Left ventricle myocardium (tissue), 1 donor: ENCODE measurements around a stretch of chr22.

GRCh38 chr22:31290803-31291603 lies 1.3 kb downstream of the PIK3IP1 start:
- PRO-cap, result bidirectional peak, plus-strand start at chr22:31290906, minus-strand start at chr22:31290754; unidirectional peak, plus-strand start at chr22:31291174

- PRO-cap, result no peak
These were observed 315 bp downstream of the PIK3IP1 start for GRCh38 chr22:31292097-31292249.

DNA sequence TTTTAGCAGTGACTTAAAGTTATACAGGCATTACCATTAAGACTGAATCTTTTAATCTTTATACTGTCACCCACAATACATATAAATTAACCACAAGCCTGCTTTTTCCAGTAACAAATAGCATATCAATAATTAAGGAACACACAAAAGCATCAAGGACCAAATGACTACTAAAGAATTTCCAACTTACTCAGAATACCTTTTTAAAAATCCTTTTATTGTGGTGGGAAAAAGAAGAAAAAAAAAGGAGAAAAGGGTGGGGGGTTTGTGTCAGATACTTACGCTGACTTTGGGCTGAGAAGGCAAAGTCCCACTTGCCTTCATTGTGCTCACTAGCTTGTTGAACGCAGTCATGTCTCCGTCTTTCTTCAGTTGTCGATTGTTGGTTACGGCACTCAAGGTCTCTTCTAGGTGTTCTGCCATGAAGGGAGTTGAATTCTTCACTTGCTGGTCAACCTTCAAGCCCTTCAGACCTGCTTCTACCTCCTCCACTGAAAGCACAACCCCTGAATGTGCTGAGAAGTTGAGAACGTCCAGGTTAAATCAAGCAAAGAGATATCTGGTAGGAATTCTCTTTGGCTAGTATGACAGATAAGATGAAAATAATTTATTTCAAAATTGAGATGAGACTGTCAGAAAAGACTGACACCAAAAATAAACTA lies 35.6 kb downstream of the EIF4ENIF1 start:
- PRO-cap, result no peak

DNA sequence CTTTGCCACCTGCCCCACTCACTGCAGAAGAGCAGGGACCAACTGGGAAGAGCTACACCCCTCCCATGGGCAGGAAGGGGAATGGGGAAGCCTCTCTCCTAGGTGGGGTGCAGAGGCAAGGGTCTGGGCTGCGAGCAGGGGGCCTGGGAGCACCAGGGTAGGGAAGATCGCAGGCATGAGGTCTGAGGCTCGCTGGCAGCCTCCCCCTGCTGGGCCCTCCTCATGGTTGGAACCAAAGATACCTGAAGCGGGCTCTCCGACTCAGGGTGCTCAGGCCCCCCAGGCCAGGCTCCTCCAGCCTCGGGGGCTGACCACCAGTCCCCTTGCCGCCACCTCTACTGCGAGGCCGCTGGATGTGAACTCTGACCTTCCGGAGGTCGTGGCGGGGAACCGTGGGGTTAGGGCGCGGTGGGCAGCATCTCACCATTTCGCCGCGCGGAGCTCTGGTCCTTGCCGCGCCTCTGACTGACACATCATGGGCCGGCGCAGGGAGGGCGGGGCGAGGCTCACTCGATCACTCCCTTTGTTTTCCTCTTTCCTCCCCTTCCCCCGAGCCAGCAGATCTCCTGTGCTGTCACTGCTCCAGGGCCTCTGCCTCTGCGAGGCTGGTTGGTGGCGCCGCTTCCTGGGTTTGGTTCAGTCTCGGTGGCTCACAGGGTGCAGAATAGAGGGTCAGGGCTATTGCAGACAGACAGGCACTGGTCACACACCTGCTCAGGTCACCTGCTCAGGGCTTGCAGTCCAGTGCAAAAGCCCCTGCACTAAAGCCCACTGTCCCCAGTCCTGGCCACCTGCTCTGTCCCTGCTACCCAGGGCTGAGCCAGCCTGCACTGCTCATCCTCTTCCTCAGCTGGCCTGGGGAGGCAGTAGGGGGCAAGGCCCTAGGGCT lies 36.4 kb downstream of the PISD start:
- PRO-cap, result bidirectional peak, plus-strand start at position 560 of the sequence, minus-strand start at position 445 of the sequence

DNA sequence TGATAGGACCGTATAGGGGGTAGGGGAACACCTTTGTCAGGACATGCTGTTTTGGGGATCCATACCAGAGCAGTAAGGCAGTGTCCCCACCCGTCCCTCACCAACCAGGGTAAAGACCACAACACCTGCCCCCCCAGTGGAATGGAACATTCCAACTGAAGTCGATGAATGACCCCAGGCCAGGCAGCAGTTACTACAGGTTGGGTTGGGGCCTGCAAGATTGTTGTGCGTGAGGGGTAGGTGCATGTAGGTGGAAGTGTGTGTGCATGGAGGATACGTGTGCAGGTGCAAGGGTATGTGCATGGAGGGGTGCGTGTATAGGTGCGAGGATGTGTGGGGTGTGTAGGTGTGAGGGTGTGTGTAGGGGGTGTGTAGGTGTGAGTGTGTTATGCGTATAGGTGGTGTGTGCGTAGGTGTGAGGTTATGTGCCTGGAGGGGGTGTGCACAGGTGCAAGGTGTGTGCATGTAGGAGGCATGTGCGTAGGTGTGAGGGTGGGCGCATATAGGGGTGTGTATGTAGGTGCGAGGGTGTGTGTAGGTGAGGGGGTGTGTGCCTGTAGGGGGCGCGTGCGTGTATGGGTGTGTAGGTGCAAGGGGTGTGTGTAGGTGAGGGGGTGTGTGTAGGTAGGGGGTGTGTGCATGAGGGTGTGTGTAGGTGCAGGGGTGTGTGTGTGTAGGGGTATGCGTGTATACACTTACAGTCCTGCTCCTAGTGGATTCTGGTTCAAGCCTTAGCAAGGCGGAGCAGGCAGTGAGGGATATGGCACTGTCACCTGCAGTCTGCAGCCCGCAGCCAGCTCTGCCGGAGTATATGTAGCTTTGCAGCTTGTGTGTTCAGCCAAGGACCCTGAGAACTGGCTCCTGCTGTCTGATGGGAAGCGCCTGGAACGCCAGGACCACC lies 32.8 kb downstream of the PISD start:
- PRO-cap, result no peak

DNA sequence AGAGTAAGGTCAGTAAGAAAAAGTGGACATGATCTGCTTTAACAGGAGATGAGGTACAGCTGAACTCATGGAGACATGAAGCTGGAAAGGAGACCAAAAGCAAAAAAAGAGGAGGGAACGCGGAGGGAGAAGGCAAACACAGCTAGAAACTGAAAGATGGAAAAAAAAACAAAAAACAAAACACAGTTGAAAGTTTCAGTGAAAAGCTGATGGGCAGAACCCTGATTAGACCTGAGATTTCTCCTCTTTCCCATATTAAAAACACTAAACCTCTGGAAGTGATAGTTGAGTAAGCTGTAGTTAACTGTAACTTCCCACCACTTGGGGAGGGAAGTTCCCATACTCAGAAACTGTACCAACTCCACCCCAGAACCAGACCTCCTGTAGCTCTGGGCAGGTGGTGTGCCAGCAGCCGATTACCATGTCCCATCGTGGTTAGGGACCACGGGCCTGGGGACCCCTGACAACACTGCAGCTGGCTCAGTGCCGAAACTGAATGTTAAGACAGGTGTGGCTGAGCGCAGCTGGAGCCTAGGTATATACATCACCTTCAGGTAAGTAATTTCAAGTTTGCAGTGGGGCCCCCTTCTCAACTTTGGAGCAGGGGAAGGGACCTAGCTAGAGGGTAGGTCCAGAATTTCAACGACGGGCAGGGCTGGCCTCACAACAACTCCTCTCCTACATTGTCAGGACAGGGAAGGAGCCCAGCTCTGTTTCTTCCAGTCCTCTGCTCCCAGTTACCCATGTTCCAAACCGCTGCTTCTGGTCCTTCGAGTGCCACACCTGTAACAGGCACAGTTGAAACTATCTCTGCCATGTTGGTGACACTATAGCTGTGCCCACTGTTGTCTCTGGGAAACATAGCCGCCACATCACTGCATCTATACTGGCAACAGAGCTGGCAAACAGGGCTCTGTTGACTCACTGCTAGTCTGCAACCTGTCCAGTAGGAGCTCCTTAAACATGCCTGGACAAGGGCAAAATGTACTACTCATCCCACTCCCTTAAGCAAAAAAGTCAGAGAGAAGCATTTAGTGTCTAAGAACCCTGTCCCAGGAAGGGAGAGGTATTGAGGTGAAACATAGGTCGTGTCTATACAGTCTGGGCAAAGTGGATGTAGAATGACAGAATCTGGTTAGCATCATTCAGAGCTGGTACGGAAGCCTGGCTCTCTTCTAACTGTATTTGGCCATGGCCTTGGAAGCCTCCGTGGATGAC lies 20.8 kb upstream of the PISD start:
- PRO-cap, result no peak

DNA sequence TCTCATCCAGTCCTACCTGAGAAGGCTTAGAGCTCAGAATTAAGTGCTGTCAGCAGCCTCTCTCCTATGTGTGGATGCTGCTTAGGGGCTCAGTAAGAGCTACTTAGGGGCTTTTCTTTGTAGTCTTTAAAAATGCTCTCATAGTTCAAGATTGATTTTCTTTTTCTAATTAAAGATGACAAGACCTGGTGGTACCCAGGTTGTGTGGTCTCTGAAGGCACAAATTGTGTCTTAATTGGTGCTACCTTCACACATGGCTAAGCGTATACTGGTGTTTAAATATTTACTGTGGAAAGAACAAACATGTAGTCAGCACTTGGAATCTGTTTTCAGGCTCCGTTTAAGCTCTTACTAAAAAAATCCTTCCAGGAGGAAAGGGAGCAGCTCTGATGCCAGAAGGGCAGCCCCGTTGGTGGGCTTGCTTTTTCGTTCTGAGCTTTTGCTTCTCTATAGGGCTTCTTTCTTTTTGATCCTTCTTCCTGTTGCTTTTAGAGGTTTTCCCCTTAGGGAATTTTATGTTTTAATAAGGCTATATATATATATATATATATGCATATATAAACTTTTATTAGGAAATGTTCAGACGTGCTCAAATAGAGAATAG lies 59.4 kb downstream of the DEPDC5 start:
- PRO-cap, result no peak

DNA sequence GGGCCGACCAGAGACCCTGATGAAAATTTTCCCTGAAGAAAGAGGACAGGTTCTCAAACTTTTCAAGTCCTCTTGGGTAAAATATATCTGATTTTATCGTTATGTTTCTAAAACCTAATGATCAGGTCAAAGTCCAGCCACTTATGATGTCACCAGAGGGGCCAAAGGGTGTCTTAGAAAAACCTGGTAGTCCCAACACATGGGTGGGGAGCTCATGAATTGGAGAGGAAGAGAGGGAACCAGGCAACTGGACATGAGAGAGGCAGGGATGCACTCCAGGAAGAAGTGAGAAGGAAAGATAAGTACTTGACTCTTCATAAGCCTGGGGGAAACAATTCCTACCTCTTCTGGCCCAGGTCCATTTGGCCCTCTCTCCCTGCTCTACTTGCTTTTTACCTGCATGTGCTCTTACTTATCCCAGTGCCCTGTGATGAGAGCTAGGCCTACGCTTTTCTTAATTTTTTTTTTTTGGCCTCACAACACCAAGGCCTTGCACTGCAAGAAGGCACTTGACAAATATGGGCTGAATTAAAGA lies 9.3 kb downstream of the SLC5A1 start:
- PRO-cap, result no peak

GRCh38 chr22:32078995-32079436 lies 36.0 kb downstream of the SLC5A1 start:
- PRO-cap, result no peak

GRCh38 chr22:32529908-32530746 lies 55.5 kb downstream of the FBXO7 start:
- PRO-cap, result no peak

GRCh38 chr22:32534937-32535320 lies 60.3 kb downstream of the FBXO7 start:
- PRO-cap, result no peak

DNA sequence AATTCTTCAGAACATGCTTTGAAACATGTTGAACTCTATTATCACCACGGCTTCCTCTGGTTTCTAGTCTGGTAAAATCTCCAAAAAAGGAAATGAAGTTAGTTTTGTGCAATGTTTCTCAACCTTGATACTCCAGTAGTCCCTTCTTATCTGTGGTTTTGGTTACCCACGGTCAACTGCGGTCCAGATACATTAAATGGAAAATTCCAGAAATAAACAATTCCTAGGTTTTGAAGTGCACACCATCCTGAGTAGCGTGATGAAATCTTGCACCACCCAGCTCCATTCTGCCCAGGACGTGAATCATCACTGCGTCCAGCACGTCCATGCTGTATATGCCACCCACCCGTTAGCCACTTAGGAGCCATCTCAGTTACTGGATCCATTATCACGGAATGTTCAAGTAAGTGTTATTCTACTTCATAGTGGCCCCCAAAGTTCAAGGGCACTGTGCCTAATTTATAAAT lies 117.0 kb downstream of the FBXO7 start:
- PRO-cap, result no peak

- PRO-cap, result bidirectional peak, plus-strand start at chr22:32627352, minus-strand start at chr22:32627236
These were observed 152.4 kb downstream of the FBXO7 start for GRCh38 chr22:32626949-32627488.

DNA sequence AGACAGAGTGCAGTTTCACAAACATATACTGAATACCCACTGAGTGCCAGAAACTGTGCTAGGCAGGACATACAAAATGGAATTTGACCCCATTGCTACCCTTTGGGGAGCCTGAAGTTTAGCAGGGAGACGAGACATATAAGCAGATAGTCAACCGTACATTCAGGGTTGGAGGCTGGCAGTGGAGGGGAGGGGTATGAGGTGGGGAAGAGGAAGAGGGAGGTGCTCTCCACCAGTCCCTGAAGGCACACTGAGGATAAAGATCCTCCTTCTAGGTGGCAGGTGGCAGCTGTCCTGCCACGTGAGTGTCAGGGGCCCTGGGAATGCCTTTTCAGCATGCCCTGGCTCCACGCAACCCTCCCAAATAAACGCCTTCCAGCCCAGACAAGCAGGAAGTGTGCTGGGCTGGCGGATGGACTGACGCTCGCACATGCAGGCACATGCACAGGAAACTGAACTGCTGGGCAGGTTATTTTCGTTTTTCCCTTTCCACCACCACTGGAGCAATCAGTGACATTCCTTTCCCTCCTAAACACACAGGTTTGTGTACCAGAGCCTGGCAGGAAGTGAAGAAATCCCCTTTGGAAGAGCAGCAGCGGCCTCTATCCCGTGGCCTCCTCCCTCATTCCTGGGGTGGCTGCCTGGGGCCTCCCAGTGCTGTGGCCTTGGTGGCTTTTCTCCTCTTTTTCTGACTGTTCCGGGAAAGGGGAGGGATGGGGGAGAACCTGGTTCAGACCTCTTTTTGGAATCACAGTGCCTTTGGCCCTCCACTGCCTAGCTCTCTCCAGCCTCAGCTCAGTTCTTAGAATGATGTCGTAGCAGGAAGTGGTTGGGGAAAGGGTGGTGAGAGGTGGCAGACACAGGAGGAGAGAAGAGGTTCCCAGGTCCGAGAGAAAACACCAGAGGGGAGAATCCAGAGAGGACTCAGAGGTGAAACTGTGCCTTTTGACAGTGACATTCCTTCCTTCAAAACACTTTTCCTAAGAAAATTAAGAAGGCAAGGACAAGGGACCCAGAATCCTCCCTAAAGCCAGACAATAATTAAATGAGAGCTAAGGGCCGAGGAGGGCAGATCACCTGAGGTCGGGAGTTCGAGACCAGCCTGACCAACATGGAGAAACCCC lies 157.0 kb upstream of the TIMP3 start:
- PRO-cap, result bidirectional peak, plus-strand start at position 562 of the sequence, minus-strand start at position 365 of the sequence; unidirectional peak, minus-strand start at position 809 of the sequence

DNA sequence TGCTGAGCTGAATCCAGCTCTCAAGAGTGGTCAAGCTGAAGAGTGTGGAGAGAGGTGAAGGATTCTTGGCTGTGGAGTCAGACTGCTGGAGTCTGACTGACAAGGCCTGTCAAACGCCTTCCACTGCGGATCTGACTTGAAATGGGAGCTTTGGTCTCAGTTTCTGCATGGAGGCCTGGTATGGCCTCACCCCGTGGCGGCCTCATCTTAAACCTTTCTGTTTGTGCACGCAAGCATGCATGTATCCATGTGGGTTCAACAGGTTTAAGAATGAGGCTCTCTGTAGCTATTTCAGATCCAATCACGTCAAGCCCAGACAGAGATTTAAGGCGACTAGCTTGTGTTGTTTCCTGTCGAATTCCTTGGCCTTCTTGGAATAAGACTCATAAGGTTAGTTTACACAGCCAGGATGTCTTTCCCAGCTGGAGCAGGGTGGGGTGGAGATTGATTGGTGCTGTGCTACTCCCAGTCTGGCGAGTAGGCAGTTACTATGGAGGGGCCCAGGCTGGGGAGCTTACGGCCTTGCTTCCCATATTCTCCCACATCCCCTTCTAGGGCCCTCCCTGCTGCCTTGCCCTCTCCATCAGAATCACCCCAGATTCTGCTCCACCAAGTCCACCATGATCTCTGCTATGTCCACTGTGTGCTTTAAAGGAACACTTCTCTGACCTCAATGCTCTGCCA lies 83.7 kb upstream of the TIMP3 start:
- PRO-cap, result bidirectional peak, plus-strand start at position 484 of the sequence, minus-strand start at position 326 of the sequence

- PRO-cap, result no peak
These were observed 51.8 kb downstream of the TIMP3 start for GRCh38 chr22:32853350-32853726.

DNA sequence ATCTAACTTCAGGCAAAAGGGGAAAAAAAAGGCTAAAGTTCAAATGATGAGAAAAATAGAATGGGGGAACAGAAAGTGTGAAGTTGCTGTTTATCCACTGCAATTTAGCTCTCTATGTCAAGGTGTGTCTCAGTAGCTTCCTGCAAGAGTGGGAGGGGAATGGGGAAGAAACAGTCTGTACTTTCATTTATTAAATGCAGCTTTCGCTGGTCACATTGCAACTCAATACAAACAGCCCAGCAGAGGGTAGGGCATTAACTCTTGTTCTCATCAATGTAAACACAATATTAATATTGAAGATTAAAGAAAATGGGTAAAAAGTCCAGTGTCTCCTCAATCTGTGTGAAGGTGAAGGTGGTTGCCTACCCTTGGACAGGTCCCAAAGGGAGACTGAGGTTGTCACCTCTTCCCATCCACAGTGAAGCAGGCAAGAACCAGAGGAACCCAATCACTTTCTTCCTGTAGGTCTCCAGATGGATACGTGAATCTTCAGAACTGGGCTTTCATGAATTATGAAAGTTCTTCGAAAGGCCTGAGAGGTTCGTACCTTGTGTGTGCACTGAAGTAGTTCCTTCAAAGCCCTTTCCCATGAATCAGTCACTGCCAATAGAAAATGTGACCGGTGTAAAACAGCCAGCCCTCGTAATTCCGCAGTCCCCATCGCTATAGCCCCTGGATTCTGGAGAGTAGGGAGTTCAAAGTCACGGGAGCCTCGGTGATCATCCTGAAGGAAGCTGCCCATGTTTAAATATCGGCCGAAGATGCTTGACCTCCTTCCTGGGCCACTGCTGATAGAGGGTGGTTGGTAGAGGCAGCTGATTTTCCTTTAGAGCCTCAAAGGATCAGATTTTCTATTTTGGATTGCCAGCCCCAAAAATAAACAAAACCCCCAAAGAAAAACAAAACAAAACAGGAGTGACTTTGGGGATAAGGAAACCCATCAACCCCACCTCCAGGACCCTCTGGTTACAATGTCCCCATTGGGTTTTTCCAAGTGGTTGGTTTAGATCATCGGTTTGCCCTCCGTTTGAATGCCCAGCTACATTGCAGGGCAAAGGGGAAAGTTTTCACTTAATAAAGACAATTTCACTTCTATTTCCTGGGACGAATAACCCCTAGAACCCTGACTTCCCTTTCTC lies 215.1 kb upstream of the SYN3 start:
- PRO-cap, result no peak

DNA sequence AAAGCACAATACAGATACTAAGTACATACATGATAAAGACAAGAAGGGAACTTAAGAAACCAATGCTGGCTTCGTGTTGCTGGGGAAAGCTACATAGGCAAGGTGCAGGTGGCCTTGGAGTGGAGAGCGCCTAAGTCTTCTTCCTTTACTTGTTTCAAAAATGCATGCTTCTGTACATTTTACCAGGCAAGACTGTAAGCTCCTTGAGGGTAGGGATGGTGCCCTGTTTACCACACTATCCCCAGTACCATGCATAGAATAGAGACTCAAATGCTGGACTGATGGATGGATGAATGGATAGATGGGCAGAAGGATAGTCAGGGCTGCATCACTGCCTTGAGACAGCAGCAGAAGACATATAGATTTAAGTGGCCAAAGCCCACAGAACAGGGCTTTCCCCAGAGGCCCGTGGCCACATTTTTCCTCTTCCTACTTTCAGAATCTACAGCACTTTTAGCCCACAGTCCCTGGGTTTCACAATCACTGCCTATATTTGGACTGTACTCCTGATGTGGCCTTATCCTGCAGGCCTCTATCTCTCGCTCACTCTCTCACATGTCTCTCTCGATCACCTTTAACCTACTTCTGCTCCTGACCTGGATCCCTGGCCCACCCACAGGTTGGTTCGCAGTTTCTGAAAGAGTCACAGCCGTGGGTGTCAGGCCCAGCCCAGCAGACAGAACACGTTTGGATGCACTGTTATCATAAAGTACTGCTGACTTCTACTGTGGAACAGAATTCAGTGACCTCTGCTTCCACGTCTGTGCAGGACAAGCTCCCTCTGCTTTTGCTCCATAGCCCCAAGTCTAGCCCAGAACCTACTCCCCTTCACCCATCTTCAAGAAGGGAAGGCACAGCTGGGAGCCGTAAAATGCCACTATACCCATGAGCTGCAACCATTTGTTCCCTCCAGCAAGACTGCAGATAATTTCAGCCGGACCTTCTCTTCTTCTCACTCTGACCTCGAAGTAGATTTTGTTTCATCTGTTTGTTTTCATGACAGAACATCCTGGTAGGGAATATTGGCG lies 55.6 kb downstream of the LARGE1 start:
- PRO-cap, result unidirectional peak, plus-strand start at position 646 of the sequence; bidirectional peak, plus-strand start at position 742 of the sequence, minus-strand start at position 683 of the sequence

GRCh38 chr22:33897349-33897727 lies 22.9 kb downstream of the LARGE1 start:
- PRO-cap, result no peak

DNA sequence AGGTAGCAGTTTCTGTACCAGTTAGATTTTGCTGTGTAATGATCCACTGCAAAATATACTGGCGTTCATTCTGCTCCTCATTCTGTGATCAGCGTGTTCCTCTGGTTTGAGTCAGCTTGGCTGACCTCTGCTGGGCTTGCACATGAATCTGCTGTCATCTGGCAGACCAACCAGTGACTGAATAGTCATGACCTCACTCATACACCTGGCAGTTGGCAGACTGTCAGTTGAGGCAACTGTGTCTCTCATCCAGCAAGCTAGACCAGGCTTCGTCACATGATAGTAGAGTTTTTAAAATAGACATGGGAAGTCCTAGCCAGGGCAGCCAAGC lies 316.2 kb upstream of the LARGE1 start:
- PRO-cap, result unidirectional peak, minus-strand start at position 103 of the sequence; unidirectional peak, minus-strand start at position 129 of the sequence